ENCODE results near the genes MICU2, SACS and AMER2.

- RAMPAGE, long total RNA = no peak
- RRBS = no CpG with 5 or more reads among the region's 4 CpGs
PRO-cap:
- standard = no peak
- CoPRO, capped RNA only, 2 experiments = no peak in any of the 2 experiments
- CoPRO, capped and uncapped RNA, 2 experiments = no peak in any of the 2 experiments
- CoPRO, uncapped RNA only, 2 experiments = no peak in any of the 2 experiments
CAGE:
- cytosol, long polyA plus RNA = no peak
- long polyA plus RNA = no peak
- nucleolus, long total RNA = no peak
- nucleus, long polyA plus RNA = no peak
Measured at GRCh38 chr13:21427297-21427622, 31.8 kb downstream of the ZDHHC20 start.

DNA sequence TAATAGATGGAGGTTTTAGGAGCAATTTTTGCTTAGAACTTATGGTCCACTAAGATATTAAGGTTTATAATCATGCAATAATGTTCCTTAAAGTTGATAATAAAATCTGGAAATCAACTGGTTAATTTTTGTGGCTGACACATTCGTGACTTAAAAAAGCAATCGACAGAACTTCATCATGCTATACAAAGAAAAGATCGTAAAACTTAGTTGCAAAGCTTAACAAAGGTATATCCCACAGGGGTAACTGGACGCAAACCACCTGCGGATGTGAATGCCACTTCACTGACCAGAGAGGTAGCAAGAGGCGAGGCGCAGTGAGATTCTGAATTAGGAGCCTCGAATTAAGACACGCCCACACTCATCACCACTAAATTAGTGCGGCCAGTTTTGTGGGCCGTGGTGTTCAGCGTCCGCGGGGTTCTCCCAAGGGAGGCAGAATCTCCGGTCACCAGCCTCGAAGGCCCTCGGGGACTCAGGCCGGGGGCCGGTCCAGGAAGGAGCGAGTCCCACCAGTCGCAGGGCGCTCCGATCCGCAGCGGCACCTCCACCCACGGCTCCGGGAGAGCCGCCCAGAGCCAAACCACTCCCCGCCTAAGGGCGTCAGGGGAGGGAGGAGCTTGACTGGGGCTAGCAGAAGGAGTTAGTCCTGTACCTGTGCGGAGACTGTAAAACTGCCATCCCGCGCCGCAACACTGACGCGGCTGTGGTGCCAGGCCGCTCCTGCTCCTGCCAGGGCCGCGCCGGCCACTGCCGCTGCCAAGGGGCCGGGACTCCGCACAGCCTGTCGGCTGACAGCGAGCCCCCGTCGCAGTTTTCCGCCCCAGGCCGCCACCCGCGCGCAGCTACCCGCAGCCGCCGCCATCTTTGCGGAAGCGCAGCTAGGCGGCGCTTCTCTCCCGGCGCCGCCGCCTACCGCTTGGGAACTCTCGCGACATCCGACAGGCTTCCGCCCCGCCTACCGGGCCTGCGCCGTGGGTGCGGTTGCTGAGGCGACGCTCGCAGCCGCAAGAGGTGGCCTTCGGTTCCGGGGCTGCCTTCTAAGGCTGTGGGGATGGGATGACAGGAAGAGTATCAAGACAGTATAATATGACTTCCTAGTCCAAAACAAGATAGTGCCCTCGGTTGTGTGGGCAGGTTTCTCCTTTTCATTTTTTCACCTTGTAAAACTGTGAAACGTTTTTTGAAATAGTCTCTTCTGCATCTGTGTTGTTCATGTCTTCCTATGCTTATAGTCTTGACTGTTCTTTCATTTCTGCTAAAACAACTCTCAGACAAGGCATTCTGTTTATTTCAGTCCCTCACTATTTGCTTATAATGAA, at the start of gene MICU2:
Gene MICU2, minus strand, starts transcription at position 887 of the 1,322 bp plus-strand sequence.
- RAMPAGE, long total RNA = no peak
- RRBS = 2% methylated on average over 28 of the region's 81 CpGs
PRO-cap:
- standard = bidirectional peak, plus-strand start at position 636 of the sequence, minus-strand start at position 555 of the sequence; bidirectional peak, plus-strand start at position 987 of the sequence, minus-strand start at position 869 of the sequence
- CoPRO, capped RNA only, 2 experiments = peak in 2 of 2 experiments; most common plus-strand start position 987 of the sequence (in 2); most common minus-strand start position 869 of the sequence (in 2)
- CoPRO, capped and uncapped RNA, 2 experiments = peak in 2 of 2 experiments; most common plus-strand start position 633 of the sequence (in 2); most common minus-strand start position 869 of the sequence (in 2)
- CoPRO, uncapped RNA only, 2 experiments = peak in 2 of 2 experiments; most common plus-strand start position 658 of the sequence (in 1); most common minus-strand start position 420 of the sequence (in 1)
CAGE:
- cytosol, long polyA plus RNA = no peak
- long polyA plus RNA = start-site peak on the minus strand centred at position 876 of the sequence, 20 bp wide, 48 and 74 reads in 2 replicates
- nucleolus, long total RNA = no peak
- nucleus, long polyA plus RNA = no peak

GRCh38 chr13:21673365-21674584, 2.9 kb downstream of the FGF9 start:
- RAMPAGE, long total RNA = no peak
- RRBS = 2% methylated on average over 44 of the region's 118 CpGs
PRO-cap:
- standard = no peak
- CoPRO, capped RNA only, 2 experiments = no peak in any of the 2 experiments
- CoPRO, capped and uncapped RNA, 2 experiments = no peak in any of the 2 experiments
- CoPRO, uncapped RNA only, 2 experiments = no peak in any of the 2 experiments
CAGE:
- cytosol, long polyA plus RNA = no peak
- long polyA plus RNA = no peak
- nucleolus, long total RNA = no peak
- nucleus, long polyA plus RNA = no peak

DNA sequence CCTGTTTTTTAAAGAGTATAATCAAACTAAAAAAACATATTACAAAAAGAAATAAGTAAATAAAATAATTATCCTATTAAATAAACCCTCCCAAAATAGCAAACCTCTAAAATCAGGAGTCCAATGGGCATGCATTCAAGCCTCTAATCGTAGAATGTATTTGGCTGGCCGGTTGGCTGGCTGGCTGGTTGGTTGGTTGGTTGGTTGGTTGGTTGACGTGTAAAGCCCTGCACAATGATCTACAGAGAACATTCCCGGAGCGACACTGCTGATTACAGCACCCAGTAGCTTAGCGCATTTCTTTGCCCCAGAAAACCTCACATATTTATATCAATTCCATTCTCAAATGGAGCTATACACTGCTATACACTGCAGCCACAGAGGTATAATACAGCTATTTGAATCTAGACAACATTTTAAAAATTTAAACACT, 65.6 kb downstream of the SACS start:
- RAMPAGE, long total RNA = no peak
- RRBS = 95% methylated on average over 1 of the region's 6 CpGs
PRO-cap:
- standard = no peak
- CoPRO, capped RNA only, 2 experiments = no peak in any of the 2 experiments
- CoPRO, capped and uncapped RNA, 2 experiments = no peak in any of the 2 experiments
- CoPRO, uncapped RNA only, 2 experiments = no peak in any of the 2 experiments
CAGE:
- cytosol, long polyA plus RNA = no peak
- long polyA plus RNA = no peak
- nucleolus, long total RNA = no peak
- nucleus, long polyA plus RNA = no peak

DNA sequence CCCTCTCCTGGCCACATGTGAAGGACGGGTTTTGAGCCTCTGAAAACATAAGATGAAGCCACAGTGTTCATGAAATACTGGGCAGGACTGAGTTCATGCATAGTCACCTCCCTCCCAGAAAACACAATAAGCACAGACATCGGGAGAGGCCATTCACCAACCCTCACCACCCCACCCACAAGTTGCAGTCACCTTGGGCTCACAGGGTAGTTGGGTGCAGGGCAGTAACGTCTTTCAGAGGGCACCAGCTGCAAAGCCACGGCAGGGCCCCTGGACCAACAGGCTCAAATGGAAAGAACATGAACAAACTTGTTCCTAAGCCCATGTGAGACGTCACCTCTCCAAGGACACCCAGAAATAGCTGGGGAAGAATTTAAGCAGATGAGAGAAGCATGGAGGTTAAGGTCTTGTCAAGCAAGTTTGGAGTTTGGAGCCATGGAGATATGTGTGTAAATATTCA, 40.6 kb downstream of the SACS start:
- RAMPAGE, long total RNA = no peak
- RRBS = no CpG with 5 or more reads among the region's 5 CpGs
PRO-cap:
- standard = no peak
- CoPRO, capped RNA only, 2 experiments = no peak in any of the 2 experiments
- CoPRO, capped and uncapped RNA, 2 experiments = no peak in any of the 2 experiments
- CoPRO, uncapped RNA only, 2 experiments = no peak in any of the 2 experiments
CAGE:
- cytosol, long polyA plus RNA = no peak
- long polyA plus RNA = no peak
- nucleolus, long total RNA = no peak
- nucleus, long polyA plus RNA = no peak

GRCh38 chr13:23427123-23427986, 6.1 kb downstream of the SACS start:
- RAMPAGE, long total RNA = no peak
- RRBS = no CpG with 5 or more reads among the region's 10 CpGs
PRO-cap:
- standard = no peak
- CoPRO, capped RNA only, 2 experiments = no peak in any of the 2 experiments
- CoPRO, capped and uncapped RNA, 2 experiments = no peak in any of the 2 experiments
- CoPRO, uncapped RNA only, 2 experiments = no peak in any of the 2 experiments
CAGE:
- cytosol, long polyA plus RNA = no peak
- long polyA plus RNA = no peak
- nucleolus, long total RNA = no peak
- nucleus, long polyA plus RNA = no peak

DNA sequence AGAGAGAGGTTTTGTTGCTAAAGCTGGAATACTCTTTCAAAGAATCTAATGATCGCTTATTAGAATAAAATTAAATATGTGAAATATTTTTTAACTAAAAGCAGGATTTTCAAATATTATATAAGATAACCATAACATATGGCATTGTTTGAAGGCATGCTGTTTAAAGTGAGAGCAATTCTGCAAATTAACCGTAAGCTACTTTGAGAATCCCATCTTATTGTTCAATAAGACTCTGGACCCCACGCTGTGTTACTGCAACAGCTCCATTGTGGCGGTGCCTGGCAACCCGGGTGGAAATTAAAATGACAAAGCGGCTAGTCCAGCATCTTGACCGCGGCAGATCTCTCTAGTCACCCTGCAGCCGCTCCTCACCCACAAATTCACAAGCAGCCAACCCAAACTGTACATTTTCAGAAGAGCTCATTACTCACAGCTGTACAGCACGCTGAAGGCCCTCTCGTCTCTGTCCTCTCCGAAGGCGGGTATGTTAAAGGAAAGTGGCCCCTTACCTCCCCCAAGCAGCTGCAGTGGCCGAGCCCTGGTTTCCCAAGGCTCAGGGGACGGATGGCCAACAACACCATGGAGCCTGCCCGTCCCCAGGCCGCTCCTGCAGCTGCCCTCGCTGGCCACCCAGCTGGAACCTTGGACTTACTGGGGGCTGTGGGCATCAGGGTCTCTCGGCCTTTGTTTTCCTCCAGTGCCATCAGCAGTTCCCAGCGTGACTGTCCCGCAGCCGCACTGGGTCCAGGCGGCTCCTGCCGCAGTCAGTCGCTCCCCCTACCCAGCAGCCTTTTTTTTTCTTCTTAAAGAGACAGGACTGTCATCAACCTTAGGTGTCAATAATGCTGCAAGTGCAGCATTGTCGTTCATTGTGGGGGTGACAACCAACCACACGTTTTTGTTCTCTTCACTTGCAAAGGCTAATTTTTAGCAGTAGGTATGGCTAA, at the start of gene SACS:
Gene SACS, minus strand, starts transcription at position 743 of the 950 bp plus-strand sequence.
- RAMPAGE, long total RNA = no peak
- RRBS = no CpG with 5 or more reads among the region's 27 CpGs
PRO-cap:
- standard = no peak
- CoPRO, capped RNA only, 2 experiments = no peak in any of the 2 experiments
- CoPRO, capped and uncapped RNA, 2 experiments = no peak in any of the 2 experiments
- CoPRO, uncapped RNA only, 2 experiments = no peak in any of the 2 experiments
CAGE:
- cytosol, long polyA plus RNA = no peak
- long polyA plus RNA = no peak
- nucleolus, long total RNA = no peak
- nucleus, long polyA plus RNA = no peak

GRCh38 chr13:23491475-23491905, 58.0 kb upstream of the SACS start:
- RAMPAGE, long total RNA = no peak
- RRBS = no CpG with 5 or more reads among the region's 4 CpGs
PRO-cap:
- standard = no peak
- CoPRO, capped RNA only, 2 experiments = no peak in any of the 2 experiments
- CoPRO, capped and uncapped RNA, 2 experiments = no peak in any of the 2 experiments
- CoPRO, uncapped RNA only, 2 experiments = no peak in any of the 2 experiments
CAGE:
- cytosol, long polyA plus RNA = no peak
- long polyA plus RNA = no peak
- nucleolus, long total RNA = no peak
- nucleus, long polyA plus RNA = no peak

DNA sequence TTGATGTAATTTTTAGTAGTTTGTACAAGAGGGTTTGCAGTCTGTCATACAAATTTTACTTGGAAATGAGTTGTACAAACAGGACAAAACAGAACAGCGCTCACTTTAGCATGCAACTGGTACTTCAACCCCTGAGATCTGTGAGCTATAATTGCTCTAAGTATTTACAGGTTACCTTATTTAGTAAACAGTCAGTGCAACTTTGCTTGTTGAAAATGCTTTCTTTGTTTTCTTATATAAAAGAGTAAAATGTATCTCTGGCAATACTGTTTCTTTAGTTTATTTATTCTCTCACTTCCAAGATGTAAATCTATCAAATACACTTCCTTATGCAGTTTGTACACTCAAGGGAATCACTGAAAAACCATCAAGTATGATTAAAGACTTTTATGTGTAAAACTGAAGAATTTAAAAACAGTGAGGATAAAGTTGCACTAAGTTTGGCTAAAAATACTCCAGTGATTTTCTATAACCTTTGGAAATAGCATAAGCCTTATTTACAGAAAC, 870 bp downstream of the TNFRSF19 start:
- RAMPAGE, long total RNA = no peak
- RRBS = no CpG with 5 or more reads among the region's 1 CpG
PRO-cap:
- standard = no peak
- CoPRO, capped RNA only, 2 experiments = no peak in any of the 2 experiments
- CoPRO, capped and uncapped RNA, 2 experiments = no peak in any of the 2 experiments
- CoPRO, uncapped RNA only, 2 experiments = no peak in any of the 2 experiments
CAGE:
- cytosol, long polyA plus RNA = no peak
- long polyA plus RNA = no peak
- nucleolus, long total RNA = no peak
- nucleus, long polyA plus RNA = no peak

DNA sequence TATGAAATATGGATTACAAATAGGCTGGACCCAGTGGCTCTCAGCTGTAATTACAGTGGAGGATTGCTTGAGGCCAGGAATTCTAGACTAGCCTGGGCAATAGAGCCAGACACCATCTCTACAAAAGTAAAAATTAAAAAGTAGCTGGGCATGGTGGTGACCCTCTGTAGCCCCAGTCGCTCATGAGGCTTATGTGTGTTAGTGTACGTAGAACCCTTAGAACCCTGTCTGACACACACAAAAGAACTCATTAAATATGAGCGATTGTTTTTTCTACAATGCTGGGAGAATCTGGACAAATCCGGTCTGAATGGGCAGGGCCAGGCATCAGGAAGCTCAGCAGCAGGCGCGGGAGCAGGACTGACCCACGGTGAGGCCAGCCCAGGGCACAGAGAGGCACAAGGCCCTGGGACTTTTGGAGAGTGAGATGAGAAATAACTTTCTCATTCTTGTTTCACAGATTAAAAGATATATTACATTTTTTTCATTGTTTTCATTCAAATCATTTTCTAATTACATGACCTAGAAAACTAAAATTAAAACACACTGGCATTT, 132.9 kb downstream of the TNFRSF19 start:
- RAMPAGE, long total RNA = no peak
- RRBS = no CpG with 5 or more reads among the region's 7 CpGs
PRO-cap:
- standard = no peak
- CoPRO, capped RNA only, 2 experiments = no peak in any of the 2 experiments
- CoPRO, capped and uncapped RNA, 2 experiments = no peak in any of the 2 experiments
- CoPRO, uncapped RNA only, 2 experiments = no peak in any of the 2 experiments
CAGE:
- cytosol, long polyA plus RNA = no peak
- long polyA plus RNA = no peak
- nucleolus, long total RNA = no peak
- nucleus, long polyA plus RNA = no peak

GRCh38 chr13:23749319-23749932, 139.8 kb downstream of the MIPEP start:
- RAMPAGE, long total RNA = no peak
- RRBS = no CpG with 5 or more reads among the region's 10 CpGs
PRO-cap:
- standard = no peak
- CoPRO, capped RNA only, 2 experiments = no peak in any of the 2 experiments
- CoPRO, capped and uncapped RNA, 2 experiments = no peak in any of the 2 experiments
- CoPRO, uncapped RNA only, 2 experiments = no peak in any of the 2 experiments
CAGE:
- cytosol, long polyA plus RNA = no peak
- long polyA plus RNA = no peak
- nucleolus, long total RNA = no peak
- nucleus, long polyA plus RNA = no peak

DNA sequence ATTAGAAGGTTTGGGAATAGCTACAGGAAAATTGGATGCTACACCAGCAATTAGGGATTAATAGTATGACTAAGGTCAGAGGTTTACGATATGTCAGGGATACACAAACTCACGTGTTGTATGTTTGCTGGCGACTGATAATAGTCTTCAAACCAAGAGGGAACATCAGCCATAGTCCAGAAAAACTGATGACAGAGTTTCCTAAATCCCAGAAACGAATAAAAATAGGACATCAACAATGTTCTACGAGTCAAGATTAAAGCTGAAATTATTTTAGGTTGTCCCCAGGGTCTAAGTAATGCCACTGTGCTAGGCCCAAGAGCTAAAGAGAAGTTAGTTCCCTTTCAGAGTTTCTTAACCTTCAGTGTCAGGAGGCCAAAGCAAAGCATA, 25.8 kb downstream of the SPATA13 start:
- RAMPAGE, long total RNA = no peak
- RRBS = no CpG with 5 or more reads among the region's 5 CpGs
PRO-cap:
- standard = no peak
- CoPRO, capped RNA only, 2 experiments = no peak in any of the 2 experiments
- CoPRO, capped and uncapped RNA, 2 experiments = no peak in any of the 2 experiments
- CoPRO, uncapped RNA only, 2 experiments = no peak in any of the 2 experiments
CAGE:
- cytosol, long polyA plus RNA = no peak
- long polyA plus RNA = no peak
- nucleolus, long total RNA = no peak
- nucleus, long polyA plus RNA = no peak

GRCh38 chr13:24201897-24202644, 41.6 kb downstream of the SPATA13 start:
- RAMPAGE, long total RNA = no peak
- RRBS = no CpG with 5 or more reads among the region's 8 CpGs
PRO-cap:
- standard = no peak
- CoPRO, capped RNA only, 2 experiments = no peak in any of the 2 experiments
- CoPRO, capped and uncapped RNA, 2 experiments = no peak in any of the 2 experiments
- CoPRO, uncapped RNA only, 2 experiments = no peak in any of the 2 experiments
CAGE:
- cytosol, long polyA plus RNA = no peak
- long polyA plus RNA = no peak
- nucleolus, long total RNA = no peak
- nucleus, long polyA plus RNA = no peak

DNA sequence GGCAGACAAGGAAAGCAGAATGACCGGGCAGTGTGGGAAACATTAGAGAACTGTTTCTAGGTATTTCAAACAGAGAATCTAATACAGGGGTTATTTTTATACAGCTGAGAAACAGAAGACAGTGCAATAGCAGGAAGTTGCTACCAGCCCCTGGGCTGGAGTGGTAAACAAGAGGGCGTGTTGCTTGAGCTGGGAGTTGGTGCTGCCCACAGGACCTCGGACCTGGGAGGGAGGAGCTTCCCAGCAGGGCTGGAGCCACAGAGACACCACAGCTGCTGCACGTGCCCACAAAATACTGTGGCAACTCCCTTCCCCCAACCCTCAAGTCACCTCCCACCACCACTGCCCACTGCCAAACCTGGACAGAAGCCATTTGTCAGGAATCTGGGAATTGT, 57.0 kb downstream of the SPATA13 start:
- RAMPAGE, long total RNA = no peak
- RRBS = no CpG with 5 or more reads among the region's 4 CpGs
PRO-cap:
- standard = no peak
- CoPRO, capped RNA only, 2 experiments = no peak in any of the 2 experiments
- CoPRO, capped and uncapped RNA, 2 experiments = no peak in any of the 2 experiments
- CoPRO, uncapped RNA only, 2 experiments = no peak in any of the 2 experiments
CAGE:
- cytosol, long polyA plus RNA = no peak
- long polyA plus RNA = no peak
- nucleolus, long total RNA = no peak
- nucleus, long polyA plus RNA = no peak

DNA sequence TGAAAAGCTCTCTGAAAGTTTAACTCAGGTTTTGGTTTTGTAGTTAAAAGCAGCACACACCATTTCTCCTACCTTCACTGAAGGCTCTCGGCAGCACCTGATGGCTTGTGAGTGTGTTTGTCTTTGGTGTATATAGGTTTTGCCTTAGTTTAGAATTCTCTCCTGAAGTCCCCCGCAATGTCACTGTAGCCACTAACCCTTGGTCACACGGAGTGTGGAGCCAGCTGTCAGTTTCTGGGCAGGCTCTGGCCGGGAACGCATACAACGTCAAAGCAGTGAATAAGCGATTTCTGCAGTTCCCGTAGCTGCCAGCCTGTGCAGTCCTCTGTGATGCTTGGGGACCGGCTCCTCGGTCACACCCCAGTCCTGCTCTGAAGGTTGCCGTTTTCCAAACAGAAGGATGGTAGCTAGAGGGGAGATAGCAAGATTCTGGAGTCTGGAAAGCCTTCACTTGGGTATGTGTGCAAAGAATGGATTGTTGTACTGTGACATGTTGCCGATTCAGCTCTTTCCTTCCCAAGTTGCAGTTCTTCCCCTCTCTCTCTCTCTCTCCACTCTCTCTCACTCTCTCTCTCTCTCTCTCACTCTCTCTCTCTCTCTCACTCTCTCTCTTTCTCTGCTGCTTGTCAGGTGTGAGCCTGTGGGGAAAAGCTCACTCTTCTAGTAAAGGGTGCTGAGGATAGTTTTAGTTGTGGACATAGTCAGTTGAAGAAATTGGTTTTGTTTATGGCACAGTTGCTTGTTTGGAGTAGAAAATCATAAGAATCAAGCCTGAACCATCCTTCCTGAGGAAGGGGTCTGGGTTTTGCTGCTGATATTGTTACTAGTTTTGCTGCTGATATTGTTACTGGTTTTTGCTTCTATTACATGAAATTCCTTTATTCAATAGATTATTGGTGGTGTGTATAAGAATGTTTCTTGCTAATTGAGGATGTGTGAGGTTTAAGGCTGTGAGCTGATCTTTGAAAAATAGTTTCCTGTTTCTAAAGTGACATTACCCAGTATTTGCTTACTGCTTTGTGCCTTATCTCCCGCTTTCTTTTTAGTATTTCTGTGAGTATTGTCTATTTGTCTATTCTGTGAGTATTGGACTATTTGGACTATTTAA, 38.6 kb upstream of the C1QTNF9 start:
- RAMPAGE, long total RNA = no peak
- RRBS = 1% methylated on average over 5 of the region's 13 CpGs
PRO-cap:
- standard = no peak
- CoPRO, capped RNA only, 2 experiments = no peak in any of the 2 experiments
- CoPRO, capped and uncapped RNA, 2 experiments = no peak in any of the 2 experiments
- CoPRO, uncapped RNA only, 2 experiments = no peak in any of the 2 experiments
CAGE:
- cytosol, long polyA plus RNA = no peak
- long polyA plus RNA = no peak
- nucleolus, long total RNA = no peak
- nucleus, long polyA plus RNA = no peak

- RAMPAGE, long total RNA = no peak
- RRBS = no CpG with 5 or more reads among the region's 2 CpGs
PRO-cap:
- standard = no peak
- CoPRO, capped RNA only, 2 experiments = no peak in any of the 2 experiments
- CoPRO, capped and uncapped RNA, 2 experiments = no peak in any of the 2 experiments
- CoPRO, uncapped RNA only, 2 experiments = no peak in any of the 2 experiments
CAGE:
- cytosol, long polyA plus RNA = no peak
- long polyA plus RNA = no peak
- nucleolus, long total RNA = no peak
- nucleus, long polyA plus RNA = no peak
Measured at GRCh38 chr13:24333067-24333363, 23.6 kb downstream of the C1QTNF9 start.

DNA sequence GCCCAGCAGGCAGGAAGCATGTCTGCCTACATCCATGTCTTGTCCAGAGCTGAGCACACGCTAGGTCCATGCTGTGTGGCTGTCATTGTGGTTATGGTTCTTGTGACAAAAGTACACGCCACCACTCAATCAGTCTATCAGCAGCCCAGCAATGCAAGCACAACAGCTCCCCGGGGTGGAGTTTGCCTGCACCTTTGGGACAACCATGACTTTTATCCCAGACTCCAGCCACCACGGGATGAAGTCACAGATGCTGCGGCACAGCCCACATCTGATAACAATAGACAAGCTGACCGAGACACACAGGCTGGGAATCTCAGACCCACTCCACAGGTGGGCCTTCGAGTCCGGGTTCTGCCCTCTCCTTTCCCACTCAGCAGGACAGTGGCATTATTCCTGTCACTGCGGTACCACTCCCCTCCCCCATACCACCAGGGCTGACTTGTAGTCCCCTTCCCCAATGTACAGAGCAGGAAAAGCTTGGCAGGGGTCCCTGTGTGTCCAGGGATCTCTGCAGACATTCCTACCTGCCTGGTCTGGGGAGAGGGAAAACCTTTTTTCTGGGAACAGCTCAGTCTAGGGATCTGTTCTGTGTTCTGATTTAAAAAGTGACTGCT, at the start of gene AMER2:
Gene AMER2, minus strand, starts transcription at position 188 of the 617 bp plus-strand sequence.
- RAMPAGE, long total RNA = no peak
- RRBS = no CpG with 5 or more reads among the region's 9 CpGs
PRO-cap:
- standard = no peak
- CoPRO, capped RNA only, 2 experiments = no peak in any of the 2 experiments
- CoPRO, capped and uncapped RNA, 2 experiments = no peak in any of the 2 experiments
- CoPRO, uncapped RNA only, 2 experiments = no peak in any of the 2 experiments
CAGE:
- cytosol, long polyA plus RNA = no peak
- long polyA plus RNA = no peak
- nucleolus, long total RNA = no peak
- nucleus, long polyA plus RNA = no peak

- RAMPAGE, long total RNA = no peak
- RRBS = no CpG with 5 or more reads among the region's 8 CpGs
PRO-cap:
- standard = no peak
- CoPRO, capped RNA only, 2 experiments = no peak in any of the 2 experiments
- CoPRO, capped and uncapped RNA, 2 experiments = no peak in any of the 2 experiments
- CoPRO, uncapped RNA only, 2 experiments = no peak in any of the 2 experiments
CAGE:
- cytosol, long polyA plus RNA = no peak
- long polyA plus RNA = no peak
- nucleolus, long total RNA = no peak
- nucleus, long polyA plus RNA = no peak
Measured at GRCh38 chr13:25874781-25875376, 176.9 kb downstream of the SHISA2 start.

Data from K562 (cell line).